Fallopian tube (tissue), 1 donor: Measurements from ENCODE around the gene GHR.

DNA sequence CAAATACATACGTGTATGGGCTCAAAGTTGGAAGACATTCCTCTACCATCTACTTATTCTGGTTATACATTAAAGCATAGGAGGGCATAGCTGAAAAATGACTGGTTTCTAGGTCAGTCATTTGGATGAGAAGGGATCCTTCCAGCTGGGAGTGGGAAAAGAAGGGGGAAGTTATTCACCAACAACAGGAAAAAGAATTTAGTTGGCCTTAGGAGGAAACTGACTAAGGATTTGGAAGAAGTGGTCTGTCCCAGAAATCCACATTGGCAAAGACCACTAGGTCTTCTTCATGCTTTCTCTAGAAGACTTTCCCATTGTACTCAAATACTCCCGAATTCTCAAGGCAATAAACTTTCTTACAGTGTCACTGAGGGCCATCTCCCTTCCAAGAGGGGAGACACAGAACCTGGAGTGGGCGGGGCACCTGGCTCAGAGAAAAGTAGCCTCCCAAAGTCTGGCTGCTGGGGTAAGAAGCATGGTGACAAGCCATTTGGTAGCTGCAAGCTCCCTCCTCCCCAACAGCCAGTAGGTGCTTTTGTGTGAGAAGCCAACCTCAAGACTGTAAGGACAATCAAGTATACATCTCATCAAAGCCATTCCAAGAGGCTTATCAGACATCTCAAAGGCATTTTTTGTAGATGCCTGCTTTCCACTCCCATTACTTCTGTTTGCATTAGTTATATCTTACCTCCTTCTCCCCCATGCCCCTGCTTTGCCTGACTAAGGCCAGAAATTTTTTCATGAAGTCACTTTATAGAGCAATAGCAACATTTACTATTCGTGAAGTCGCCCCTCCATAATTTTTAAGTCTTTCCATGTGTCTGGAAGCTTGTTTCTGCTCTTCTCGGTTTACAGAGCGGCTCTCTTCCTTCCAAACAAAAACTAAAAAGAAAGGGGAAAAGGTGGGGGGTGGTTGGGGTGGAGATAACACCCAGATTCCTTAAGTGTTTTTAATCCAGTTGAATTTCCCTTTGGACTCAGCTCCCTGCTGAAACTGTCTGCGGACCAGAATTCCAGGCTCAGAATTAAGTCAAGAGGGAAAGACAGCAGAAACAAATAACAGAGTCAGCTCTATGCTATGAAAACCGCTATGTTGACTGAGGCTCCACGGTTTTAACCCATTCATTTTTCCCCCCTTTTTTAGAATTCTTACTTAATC lies 1.4 kb downstream of the DAB2 start:
- PRO-cap, result no peak

- PRO-cap, result no peak
Observed at GRCh38 chr5:39469639-39470575, 45.1 kb upstream of the DAB2 start.

DNA sequence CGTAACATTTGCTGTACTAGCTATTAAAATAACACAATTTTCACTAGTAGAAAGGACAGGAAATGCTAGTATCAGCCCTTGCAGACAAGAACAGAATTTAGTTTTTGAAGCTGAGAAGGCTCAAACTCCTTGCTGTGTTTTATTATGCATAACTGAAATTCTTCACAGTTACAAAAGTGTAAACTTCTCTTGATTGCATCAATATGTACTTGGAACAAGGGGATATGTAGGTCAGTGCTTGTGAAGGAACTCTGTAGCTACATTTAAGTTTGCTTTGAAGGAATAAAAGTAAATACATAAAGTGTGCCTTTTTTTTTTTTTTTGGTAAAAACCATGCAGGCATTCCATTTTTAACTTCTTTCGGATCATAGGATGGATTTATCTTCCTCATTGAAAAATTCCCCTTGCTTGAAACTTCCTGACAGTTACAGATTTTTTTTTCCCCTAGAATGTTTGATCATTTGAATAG lies 94.8 kb upstream of the DAB2 start:
- PRO-cap, result no peak

GRCh38 chr5:40038021-40038314 lies 613.2 kb upstream of the DAB2 start:
- PRO-cap, result no peak

GRCh38 chr5:40388188-40388689 lies 291.5 kb upstream of the PTGER4 start:
- PRO-cap, result no peak

DNA sequence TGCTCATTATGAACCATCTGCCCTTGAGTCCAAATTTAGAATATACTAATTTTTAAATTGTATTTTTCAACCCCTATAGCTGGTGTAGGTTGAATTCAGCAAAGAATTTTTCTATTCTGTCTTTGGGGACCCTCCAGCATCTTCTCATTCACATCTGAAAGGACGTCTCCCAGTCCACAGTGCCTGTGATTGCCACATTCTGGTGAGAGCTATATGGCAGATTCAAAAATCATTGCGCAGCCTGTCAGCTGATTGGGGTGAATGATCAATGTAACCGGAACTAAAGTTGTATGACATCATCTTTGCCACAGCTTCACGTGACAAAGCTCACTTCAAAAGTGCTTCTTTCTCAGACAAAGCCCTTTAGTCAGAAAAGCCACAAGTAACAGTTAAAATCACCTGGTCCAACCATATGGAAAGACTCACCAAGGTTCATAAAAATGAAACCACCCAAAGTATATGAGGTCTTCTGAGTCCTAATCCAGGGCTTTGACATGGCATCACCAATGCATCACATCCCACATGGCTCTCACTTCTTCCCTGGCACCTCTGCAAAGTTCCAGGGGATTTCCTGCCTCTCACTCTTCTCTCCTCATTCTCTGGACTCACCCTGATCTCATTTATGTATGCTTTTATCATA lies 193.3 kb upstream of the PTGER4 start:
- PRO-cap, result no peak

DNA sequence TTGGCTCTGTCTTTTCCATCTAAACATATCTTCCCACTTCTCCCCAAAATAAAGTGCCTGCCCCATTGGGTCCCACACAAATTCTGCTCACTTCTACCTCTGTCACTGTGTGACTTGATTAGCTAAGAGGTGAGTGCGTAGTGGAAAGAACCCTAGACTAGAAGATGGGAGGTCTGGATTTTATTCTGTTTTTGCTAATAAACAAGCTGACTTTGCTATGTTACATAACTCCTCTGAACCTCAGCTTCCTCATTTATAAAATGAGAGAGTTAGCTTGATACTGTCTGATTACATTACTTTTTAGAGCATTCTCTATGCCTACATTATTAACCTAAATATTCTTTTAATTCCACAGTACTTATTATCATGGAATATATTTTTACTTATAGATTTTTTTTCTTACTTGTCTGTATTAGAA lies 51.3 kb upstream of the PTGER4 start:
- PRO-cap, result no peak

- PRO-cap, result no peak
Observed at GRCh38 chr5:40680045-40680246, 231 bp downstream of the PTGER4 start.

- PRO-cap, result unidirectional peak, plus-strand start at chr5:40681579; bidirectional peak, plus-strand start at chr5:40682186, minus-strand start at chr5:40681944
Observed at GRCh38 chr5:40681244-40682304, 1.9 kb downstream of the PTGER4 start.

DNA sequence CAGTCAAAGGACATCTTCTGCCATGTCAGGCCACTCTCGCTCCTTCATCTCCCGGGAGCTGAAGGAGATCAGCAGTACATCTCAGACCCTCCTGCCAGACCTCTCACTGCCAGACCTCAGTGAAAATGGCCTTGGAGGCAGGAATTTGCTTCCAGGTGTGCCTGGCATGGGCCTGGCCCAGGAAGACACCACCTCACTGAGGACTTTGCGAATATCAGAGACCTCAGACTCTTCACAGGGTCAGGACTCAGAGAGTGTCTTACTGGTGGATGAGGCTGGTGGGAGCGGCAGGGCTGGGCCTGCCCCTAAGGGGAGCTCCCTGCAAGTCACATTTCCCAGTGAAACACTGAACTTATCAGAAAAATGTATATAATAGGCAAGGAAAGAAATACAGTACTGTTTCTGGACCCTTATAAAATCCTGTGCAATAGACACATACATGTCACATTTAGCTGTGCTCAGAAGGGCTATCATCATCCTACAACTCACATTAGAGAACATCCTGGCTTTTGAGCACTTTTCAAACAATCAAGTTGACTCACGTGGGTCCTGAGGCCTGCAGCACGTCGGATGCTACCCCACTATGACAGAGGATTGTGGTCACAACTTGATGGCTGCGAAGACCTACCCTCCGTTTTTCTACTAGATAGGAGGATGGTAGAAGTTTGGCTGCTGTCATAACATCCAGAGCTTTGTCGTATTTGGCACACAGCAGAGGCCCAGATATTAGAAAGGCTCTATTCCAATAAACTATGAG lies 12.5 kb downstream of the PTGER4 start:
- PRO-cap, result no peak

- PRO-cap, result no peak
Observed at GRCh38 chr5:40696624-40697158, 17.0 kb downstream of the PTGER4 start.

DNA sequence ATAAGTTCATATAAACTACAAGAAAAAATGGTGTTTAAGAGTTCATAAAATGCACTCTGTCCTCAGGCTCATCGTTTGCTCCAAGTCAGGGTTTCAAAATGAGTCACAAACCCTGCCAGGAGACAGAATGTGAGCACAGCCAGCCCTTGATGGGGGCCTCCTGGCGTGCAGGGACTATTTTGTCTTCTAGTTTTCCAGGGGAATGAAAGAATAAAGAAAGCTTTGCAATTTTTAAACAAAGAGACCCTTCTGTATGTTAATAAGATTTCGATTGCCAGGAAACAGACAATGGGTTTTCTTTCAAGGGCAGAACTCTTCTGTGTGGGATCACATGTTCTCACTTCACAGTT lies 121.4 kb upstream of the C6 start:
- PRO-cap, result no peak

GRCh38 chr5:41835639-41836066 lies 34.6 kb downstream of the OXCT1 start:
- PRO-cap, result no peak

DNA sequence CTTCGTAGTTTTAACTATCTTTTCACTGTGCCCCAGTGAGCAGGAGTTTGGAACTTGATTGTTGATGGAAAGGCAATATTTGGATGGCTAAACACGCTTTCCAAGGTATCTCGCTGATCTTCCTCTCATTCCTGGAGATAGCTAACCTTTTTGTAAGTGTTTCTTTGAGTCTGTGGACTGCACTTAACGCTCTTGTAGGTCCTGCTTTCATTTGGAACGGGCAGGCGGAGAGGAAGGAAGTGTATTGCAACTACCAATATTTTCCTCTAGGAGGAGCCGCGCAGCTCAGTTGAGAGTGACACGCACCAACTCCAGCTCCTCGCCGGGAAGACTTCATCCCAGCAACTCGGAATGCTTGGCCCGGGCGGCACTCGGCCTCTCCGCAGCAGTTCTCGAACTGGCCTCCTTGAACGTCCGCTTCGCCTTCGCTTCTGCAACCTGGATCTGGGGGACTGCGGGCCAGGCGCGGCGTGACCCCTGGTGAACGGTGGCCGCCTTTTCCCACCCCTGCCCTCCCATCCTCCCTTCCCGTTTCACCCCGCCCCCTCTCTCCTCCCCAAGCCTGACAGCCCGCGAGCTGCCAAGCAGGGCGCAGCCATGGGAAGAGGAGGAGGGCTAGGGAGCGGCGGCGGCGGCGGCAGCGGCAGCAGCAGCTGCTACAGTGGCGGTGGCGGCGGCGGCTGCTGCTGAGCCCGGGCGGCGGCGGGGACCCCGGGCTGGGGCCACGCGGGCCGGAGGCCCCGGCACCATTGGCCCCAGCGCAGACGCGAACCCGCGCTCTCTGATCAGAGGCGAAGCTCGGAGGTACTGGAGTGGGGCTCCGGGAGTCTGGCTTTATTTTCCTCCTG lies at the start of gene GHR:
Gene GHR (plus strand): TSS at position 288 of the 848 bp plus-strand sequence.
- PRO-cap, result bidirectional peak, plus-strand start at position 288 of the sequence, minus-strand start at position 213 of the sequence; bidirectional peak, plus-strand start at position 598 of the sequence, minus-strand start at position 427 of the sequence

- PRO-cap, result no peak
Observed at GRCh38 chr5:42432353-42432761, 9.1 kb downstream of the GHR start.

DNA sequence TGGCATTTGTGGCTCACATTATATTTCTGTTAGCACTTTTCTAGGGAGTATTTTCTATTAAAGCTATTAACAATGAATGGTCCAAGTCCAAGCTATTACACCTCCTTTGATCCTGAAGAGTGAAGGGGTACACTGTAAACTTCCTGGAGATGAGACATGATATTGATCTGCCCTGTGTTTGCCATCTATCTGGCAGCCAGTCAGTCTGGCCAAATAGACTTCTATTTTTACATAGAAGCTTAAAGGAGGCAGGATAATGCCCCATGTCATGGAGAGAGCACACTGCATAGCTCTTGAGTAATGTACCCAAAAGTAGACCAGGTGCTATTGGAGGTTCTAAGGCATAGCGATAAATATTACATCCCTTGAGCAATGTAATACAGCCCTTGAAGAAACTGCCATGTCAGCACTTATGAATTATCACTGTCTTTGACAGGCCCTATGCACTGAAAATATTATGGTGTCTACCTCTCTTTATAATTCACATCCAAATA lies 131.7 kb downstream of the GHR start:
- PRO-cap, result no peak

- PRO-cap, result no peak
Observed at GRCh38 chr5:42566873-42567261, 143.6 kb downstream of the GHR start.

DNA sequence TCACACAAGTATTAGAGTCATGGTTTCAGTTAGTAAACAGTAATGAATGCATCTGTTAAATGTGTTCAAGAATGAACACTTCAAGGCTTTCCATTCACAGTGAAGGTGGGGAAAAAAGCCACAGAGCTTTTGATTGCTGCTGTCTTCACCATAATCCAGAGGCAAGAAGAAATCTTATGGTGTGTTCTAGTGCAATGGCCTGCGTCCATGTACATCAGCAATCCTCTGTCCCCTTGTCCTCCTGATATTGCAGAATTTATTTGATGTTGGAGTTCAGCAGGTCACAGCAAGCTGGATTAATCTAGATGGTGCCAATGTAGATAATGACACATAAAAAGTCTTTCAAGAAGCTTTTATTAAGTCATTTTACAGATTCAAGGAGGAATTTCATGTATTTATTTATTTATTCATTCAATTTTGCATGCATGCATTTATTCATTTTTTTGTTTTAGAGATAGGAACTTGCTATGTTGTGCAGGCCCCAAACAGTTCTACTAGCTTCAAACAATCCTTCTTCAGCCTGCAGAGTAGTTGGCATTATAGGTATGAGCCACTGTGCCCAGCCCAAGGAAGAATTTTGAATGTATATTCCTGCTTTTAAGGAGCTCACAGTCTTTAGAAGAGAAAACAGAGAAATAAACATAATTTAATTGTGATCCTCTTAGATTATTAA lies 147.0 kb downstream of the GHR start:
- PRO-cap, result no peak

DNA sequence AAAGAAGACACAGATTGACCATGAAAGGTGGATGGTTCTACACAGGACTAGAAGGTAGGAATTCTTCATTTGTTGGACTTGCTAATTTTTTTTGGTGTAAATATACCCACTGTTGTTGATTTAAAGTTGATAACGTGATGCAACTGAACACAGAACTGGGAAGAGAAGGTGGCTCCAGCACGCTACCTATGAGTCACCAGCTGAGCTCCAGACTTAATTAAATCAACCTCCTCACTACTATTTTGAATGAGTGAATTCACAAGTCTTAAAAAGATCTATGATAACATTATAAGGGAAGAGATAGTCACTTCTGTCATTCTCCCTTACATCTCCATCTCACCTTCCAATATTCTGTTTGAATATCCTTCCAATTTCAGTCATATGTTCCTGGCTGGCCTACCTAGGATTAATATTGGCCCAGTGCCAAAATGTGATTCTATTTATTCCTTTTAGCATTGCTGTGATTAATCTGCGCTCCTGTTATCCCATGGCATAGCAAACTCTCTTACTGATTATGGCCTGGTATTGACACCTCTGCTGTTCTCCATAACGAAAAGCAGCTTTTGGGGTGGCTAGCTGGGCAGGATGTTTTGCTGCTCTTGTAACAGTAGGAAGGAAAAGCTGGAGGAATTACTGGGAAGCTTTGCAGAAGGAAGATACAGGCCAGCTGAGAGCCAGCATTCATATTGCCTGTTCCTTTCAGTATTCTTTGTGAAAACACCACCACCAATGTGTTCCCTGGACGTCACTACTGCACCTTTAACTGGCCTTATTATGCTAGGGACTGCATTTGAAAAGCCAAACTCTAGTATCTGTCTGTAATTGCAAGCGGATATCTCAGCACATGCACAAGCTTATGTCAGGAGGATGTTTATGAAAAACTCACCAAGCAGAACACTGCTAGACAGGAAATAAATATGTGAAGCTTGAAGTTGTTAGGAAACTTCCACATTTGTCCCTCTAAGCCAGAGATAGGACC lies 135.7 kb upstream of the CCDC152 start:
- PRO-cap, result no peak

GRCh38 chr5:42694834-42695276 lies 61.8 kb upstream of the CCDC152 start:
- PRO-cap, result no peak